Right ventricle myocardium (tissue), 1 donor: ENCODE results near the gene JAK2.

- PRO-cap, 2 experiments = no peak in any of the 2 experiments
Measured at GRCh38 chr9:4069702-4070252, 230.1 kb downstream of the GLIS3 start.

DNA sequence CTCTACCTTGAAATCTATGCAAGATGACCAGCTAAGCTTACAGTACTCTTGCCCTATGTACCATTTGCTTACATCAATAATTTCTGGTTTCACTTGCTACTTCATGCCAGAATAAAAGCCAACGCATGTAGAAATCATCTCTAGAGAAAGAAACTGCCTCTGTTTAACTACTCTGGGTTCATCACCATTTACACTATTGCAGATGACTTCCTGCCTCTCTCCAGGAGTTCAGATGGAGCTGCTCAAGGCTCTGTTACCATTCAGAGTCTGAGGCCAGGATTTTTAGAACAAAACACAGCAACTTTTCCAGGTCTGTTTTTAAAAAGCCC lies 216.1 kb downstream of the GLIS3 start:
- PRO-cap, 2 experiments = no peak in any of the 2 experiments

- PRO-cap, 2 experiments = no peak in any of the 2 experiments
Measured at GRCh38 chr9:4235782-4236562, 63.9 kb downstream of the GLIS3 start.

- PRO-cap, 2 experiments = no peak in any of the 2 experiments
Measured at GRCh38 chr9:4301963-4302688, 2.3 kb upstream of the GLIS3 start.

DNA sequence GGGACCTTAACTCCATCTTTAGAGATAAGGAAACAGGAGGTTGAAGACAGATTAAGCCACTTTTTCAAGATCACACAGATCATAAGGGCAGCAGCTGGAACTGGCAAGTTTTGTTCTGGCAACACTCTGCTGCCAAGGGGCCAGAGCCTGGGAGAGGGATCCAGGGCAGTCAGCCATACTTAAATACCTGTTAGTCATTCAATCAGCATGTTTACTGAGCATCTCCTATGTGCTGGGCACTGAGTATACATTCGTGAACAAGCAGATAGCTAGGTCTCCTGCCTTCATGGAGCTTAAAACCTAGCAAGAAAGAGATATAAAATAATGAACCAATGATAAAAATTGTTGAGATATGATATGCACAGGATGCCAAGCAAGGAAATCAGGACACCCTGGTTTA lies 63.8 kb downstream of the SLC1A1 start:
- PRO-cap, 2 experiments = peak in 2 of 2 experiments; most common plus-strand start position 77 of the sequence (in 2)

DNA sequence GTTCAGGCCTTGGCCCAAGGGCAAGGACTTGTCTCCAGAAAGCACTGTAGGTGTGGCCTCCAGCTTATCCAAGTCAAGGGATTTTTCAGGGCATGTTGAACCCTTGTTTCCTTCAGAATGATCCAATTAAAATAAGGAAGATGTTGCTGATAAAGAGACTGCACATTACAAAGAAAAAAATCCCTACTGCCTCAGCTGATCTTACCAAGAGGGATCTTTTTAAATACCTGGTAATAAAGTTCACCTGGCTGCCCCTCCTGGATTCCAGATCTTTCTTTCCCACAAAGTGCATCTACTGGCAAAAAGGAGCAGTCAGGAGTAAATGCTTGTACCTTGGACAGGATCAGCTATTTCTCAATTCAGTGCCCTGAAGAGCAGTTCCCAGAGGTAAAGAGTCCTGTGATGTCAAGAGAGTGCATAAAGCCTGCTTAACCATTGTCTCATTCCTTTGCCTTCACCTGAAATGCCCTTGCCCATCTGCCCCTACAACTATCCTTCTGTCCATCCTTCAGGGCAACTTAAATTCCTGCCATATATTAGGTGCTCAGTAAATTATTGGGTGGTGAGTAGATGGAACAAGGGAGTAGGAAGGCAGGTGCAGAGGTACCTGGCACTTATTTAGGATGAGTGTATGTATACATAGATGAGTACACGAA lies 79.9 kb upstream of the PLPP6 start:
- PRO-cap, 2 experiments = no peak in any of the 2 experiments

DNA sequence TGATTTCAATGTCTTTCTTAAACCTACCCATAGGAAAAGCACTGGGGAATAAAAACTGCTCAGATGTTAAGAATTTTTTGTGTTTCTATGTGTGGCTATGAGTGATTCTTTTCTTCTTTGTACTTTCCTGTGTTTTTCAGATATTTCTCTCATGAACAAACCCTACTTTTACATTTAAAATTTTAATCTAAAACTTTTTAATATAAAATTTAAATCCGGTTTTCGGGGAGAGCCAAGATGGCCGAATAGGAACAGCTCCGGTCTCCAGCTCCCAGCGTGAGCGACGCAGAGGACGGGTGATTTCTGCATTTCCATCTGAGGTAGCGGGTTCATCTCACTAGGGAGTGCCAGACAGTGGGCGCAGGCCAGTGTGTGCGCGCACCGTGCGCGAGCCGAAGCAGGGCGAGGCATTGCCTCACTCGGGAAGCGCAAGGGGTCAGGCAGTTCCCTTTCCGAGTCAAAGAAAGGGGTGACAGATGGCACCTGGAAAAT lies 56.5 kb upstream of the PLPP6 start:
- PRO-cap, 2 experiments = no peak in any of the 2 experiments

- PRO-cap, 2 experiments = no peak in any of the 2 experiments
Measured at GRCh38 chr9:4663104-4663872, 1.2 kb downstream of the PLPP6 start.

GRCh38 chr9:4833049-4833591 lies 40.4 kb downstream of the RCL1 start:
- PRO-cap, 2 experiments = no peak in any of the 2 experiments

GRCh38 chr9:4887561-4887949 lies 94.8 kb downstream of the RCL1 start:
- PRO-cap, 2 experiments = no peak in any of the 2 experiments

GRCh38 chr9:4933447-4933818 lies 51.6 kb upstream of the JAK2 start:
- PRO-cap, 2 experiments = no peak in any of the 2 experiments

- PRO-cap, 2 experiments = peak in 2 of 2 experiments; most common plus-strand start chr9:4985086 (in 1); most common minus-strand start chr9:4985204 (in 2)
Measured at GRCh38 chr9:4984707-4985416, at the start of gene JAK2. Gene JAK2, plus strand, starts transcription at chr9:4985272.

DNA sequence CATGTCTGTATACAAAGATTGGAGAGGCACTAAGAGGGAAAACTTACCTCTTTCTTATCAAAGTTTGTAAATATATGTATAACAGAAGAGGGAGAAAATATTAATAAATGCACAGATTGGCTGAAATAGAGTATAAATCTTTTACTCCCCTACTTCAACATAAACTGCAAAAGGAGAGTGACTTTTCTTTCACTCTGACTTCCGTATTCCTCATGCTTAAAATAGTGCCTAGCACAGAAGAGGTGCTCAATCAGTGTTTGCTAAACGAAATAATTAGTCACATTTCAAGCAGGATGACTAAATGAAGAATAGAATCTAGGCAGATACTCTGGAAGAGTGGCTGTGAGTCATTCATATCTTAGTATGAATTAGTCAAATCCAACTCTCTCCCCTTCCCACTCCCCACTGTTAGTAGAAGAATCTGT lies 4.8 kb downstream of the CD274 start:
- PRO-cap, 2 experiments = no peak in any of the 2 experiments

DNA sequence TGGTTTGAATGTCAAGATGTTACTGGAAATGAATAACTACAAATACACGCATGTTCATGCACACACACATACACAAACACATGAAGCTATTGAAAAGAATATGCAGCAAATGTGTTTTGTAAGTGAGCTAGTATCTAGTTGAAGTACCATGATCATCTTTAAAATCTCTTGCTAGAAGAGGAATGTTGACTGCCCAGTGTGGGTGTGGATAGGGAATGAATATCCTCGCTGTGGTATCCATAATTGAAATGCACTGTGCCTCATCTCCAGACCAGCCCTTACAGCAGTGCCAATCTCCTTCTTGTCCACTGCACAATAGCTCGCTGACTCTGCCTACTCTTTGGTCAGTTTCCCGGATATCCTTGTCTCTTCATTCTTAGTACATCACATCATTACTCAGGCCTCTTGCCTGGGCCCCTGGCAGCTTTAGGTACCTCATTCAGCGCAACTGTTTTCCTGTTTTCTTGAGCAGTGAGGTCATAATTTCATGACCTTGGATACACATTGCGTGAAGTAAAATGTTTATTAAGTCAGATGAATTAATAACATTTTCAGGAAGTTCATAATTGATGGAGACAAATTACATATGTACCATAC lies 21.8 kb upstream of the PDCD1LG2 start:
- PRO-cap, 2 experiments = no peak in any of the 2 experiments

GRCh38 chr9:5558048-5558671 lies 47.8 kb downstream of the PDCD1LG2 start:
- PRO-cap, 2 experiments = no peak in any of the 2 experiments

GRCh38 chr9:5627702-5628483 lies 1.0 kb upstream of the RIC1 start:
- PRO-cap, 2 experiments = no peak in any of the 2 experiments

- PRO-cap, 2 experiments = no peak in any of the 2 experiments
Measured at GRCh38 chr9:6068943-6069224, 53.5 kb upstream of the RANBP6 start.

DNA sequence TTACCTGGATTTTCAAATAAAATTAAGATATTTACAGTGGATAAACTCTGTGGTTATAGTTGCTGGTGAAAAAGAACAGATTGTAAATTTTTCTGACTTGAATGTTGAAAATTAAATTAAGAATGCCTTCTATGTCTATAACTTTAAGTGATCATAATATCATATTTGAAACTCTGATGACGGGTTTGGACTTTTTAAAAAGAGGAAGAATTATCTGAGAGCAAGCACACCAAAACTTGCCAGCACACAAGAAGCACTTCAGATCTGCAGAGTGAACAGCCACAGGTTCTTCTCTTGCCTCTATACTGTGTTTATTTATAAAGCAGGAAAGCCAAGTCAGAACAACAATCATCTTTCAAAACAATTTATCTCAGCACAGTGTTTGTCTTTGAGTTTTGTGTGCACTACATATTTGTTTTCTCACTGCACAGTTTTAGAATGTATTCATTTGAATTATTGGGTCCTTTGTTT lies 17.8 kb upstream of the UHRF2 start:
- PRO-cap, 2 experiments = no peak in any of the 2 experiments

DNA sequence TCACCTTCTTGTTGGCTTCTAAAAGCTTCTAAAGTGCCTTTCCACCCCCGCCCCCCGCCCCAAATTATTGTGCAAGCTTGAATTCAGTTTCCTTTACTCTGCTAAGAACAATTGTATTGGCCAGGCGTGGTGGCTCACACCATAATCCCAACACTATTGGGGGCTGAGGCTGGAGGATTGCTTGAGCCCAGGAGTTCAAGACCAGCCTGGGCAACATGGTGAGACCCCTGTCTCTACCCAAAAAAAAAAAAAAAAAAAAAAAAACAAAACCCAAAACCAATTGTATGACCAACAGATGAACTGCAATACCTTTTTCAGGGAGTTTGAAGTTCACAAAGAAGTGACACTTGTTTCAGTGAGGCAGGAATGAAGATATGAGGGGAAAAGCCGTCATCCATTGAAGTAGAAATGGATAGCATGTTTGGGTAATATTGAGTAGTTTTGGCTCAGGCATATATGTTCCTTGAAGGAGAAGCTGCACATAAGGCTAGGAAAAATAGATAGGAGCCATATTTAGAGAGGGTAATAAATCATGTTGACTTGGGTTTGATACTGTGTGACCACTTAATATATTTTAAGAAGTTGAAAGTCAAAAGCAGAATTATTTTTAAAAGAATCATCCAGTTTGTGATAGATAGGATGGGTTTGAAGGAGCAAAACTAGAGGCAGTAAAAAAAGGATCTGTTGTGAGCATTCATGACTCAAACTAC lies 72.7 kb downstream of the UHRF2 start:
- PRO-cap, 2 experiments = no peak in any of the 2 experiments

DNA sequence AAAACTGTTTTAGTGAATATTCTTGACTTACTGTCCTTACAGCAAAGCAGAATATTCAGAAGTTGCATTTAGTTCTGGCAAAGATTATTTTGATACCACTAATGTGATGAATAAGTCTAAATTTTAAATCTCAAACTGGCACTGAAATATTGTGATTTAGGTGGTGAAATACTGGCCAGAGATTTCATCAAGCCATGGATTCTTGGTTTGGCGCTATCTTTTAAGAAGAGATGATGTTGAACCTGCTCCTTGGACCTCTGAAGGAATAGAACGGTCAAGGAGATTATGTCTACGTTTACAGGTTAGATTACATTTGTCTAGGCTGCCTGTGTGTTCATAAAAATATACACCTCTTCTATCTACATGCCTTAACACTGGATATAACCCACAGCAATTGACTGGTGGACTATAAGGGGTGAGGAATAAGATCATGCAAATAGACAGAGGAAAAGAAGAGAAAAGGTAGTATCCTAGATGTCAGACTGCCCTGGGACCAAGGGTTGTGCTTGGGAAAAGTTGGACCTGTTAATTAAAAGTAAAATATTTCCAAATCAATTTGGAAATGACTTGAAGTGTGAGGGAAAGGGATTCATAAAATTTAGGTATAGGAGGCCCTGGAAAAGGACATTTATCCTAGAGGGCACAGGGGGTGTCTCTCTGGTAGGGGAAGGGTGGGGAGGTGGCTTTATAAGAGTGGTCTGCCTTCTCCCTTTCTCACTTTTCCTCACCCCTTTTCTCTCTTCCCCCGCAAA lies 85.0 kb downstream of the UHRF2 start:
- PRO-cap, 2 experiments = no peak in any of the 2 experiments